ENCODE measurements around a stretch of chr14.

DNA sequence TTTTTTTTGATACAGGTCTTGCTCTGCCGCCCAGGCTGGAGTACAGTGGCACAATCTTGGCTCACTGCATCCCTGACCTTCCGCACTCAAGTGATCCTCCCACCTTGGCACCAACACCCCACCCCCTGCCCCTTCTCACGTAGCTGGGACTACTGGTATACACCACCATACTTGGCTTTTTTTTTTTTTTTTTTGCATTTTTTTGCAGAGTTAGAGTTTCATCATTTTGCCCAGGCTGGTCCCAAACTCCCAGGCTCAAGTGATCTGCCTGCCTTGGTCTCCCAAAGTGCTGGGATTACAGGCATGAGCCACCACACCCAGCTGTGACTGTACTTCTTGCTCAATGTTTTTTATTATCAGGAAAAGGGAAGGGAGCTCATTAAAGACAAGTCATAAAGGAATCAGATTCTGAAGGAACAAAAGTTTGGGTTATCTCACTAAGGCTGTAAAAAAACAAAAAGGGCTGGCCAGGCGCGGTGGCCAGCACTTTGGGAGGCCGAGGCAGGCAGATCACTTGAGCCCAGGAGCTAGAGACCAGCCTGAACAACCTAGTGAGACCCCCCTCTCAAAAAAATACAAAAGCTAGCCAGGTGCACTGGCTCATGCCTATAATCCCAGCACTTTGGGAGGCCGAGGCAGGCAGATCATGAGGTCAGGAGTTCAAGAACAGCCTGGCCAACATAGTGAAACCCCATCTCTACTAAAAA lies 10.2 kb upstream of the CDC42BPB start:
- RRBS = no CpG with 5 or more reads among the region's 7 CpGs

DNA sequence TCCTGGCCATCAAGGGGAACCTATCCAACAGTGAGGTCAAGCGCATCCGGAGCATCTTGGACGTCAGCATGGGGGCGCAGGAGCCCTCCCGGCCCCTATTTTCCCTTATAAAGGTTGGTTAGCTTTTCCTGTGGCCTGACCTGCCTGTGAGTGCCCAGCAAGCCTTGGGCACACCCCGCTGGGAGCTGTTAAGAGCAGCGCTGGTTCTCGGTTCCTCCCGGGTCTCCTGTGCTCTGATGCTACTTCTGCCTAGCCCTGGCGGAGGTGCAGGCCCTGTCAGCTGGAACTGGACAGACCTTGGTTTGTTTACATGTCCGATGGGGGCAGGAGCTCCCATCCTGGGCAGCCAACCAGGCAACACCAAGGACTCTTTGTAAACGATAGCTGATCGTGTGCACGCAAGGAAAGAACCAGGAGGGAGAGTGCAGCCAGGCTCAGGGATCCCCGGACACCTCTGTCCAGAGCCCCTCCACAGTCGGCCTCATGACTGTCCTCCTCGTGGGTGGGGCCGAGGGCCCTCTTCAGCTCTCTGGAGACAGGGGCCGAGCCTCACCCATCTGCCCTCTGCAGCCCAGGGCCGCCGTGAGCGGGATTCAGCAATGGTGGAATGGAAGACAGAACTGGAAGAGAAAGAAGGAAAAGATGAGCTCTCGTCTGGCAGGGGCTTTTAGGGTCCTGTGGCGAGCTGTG lies 12.1 kb downstream of the TNFAIP2 start:
- RRBS = 88% methylated on average over 4 of the region's 24 CpGs

- RRBS = 10% methylated on average over 3 of the region's 28 CpGs
Observed at GRCh38 chr14:103189505-103189791, 66.2 kb downstream of the TNFAIP2 start.

GRCh38 chr14:103208352-103208687 lies 85.1 kb downstream of the TNFAIP2 start:
- RRBS = 0% methylated on average over 1 of the region's 6 CpGs

DNA sequence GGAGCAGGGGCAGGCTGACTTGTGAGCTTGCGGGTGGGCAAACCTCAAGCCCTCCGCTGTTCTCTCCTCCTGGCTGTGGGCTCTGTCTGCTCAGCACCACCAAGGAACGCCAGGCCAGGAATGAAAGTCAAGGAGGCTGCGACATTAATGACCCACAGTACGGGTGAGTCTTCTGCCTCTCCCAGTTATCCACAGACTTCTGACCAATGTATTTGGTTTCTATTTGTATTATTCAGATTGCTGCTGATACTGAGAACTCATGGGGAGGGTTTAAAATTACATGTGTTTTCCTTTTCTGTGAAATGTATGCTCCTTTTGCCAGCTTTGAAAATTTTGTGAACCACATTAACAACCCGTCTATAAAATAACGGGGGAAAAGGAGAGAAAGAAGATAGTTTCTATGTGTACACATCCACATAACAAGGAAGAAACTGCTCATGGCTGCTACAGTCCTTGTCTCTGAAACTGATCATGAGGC lies 86.8 kb downstream of the TNFAIP2 start:
- RRBS = no CpG with 5 or more reads among the region's 7 CpGs

- RRBS = no CpG with 5 or more reads among the region's 9 CpGs
Observed at GRCh38 chr14:103336921-103337551, 3.0 kb downstream of the EIF5 start.

- RRBS = no CpG with 5 or more reads among the region's 7 CpGs
Observed at GRCh38 chr14:103361668-103362223, 23.5 kb upstream of the MARK3 start.

- RRBS = no CpG with 5 or more reads among the region's 6 CpGs
Observed at GRCh38 chr14:103372518-103373078, 12.6 kb upstream of the MARK3 start.

DNA sequence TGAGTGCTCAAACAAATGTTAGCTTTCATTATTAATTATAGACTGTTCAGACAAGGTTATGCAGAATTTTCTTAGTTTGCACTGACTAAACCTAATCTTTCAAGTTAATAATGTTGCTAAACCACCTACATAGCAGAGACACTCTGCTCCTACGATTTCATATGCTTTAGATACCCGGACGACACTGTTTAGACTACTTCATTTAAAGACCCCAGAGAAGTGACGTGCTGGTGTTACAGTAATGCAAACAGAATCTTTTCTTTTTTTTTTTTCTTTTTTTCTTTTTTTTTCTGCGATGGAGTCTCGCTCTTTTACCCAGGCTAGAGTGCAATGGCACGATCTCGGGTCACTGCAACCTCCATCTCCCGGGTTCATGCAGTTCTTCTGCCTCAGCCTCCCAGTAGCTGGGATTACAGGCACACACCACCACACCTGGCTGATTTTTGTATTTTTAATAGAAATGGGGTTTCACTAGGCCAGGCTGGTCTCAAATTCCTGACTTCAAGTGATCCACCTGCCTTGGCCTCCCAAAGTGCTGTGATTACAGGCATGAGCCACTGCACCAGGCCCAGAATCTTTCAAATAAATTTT lies 38.6 kb downstream of the CKB start:
- RRBS = no CpG with 5 or more reads among the region's 9 CpGs

DNA sequence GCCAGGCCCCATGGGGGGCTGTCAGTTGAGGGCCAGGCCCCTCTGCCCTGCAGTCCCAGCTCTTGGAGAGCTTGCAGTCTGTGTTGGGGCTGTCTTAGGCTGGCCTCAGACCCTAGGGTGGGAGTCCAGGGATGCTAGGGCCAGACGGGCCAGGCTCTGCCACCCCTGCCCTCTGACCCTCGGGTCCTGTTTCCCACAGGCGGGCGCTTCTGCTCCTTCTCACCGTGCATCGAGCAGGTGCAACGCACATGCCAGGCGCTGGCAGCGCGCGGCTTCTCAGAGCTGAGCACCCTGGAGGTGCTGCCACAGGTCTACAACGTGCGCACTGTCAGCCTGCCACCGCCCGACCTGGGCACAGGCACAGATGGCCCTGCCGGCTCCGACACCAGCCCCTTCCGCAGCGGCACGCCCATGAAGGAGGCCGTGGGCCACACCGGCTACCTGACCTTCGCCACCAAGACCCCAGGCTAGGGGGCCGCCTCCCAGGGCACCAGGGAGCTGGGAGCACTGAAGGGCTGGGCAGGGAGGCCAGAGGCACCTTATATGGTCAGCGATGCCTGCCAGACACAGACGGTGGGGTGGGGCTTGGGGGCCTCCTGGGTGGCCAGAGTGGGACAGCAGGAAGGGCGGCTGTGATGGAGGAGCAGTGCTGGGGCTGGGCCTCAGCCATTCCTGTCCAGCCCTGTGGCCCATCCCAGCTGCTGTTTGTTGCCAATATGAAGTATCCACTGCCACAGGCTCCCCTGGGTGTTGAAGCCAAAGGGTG lies 5.5 kb downstream of the TRMT61A start:
- RRBS = 94% methylated on average over 7 of the region's 27 CpGs

- RRBS = 91% methylated on average over 1 of the region's 10 CpGs
Observed at GRCh38 chr14:103558132-103558802, 4.2 kb downstream of the BAG5 start.

DNA sequence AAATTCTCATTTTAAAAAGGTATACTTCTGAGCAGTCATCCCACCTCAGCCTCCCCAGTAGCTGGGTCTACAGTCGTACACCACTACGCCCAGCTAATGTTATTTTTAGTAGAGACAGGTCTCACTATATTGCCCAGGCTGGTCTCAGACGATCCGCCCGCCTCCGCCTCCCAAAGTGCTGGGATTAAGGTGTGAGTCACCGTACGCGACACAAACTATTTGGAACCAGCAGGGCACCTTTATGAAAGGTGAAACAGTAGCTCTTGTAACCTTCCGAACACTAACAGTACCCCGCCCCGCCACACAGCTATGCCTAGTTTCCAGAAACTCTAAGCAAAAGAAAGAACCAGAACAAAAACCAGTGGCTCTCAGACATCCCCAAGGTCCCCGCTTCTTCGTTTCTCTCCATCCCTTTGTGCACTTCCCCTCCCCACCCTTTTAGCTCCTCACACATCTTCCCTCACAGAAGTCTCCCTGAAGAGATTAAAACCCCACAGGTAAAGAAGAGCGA lies 1.1 kb downstream of the BAG5 start:
- RRBS = no CpG with 5 or more reads among the region's 15 CpGs

GRCh38 chr14:103594072-103594764 lies 31.5 kb downstream of the COA8 start:
- RRBS = no CpG with 5 or more reads among the region's 17 CpGs

- RRBS = no CpG with 5 or more reads among the region's 1 CpG
Observed at GRCh38 chr14:103630619-103631030, 1.6 kb downstream of the KLC1 start.

DNA sequence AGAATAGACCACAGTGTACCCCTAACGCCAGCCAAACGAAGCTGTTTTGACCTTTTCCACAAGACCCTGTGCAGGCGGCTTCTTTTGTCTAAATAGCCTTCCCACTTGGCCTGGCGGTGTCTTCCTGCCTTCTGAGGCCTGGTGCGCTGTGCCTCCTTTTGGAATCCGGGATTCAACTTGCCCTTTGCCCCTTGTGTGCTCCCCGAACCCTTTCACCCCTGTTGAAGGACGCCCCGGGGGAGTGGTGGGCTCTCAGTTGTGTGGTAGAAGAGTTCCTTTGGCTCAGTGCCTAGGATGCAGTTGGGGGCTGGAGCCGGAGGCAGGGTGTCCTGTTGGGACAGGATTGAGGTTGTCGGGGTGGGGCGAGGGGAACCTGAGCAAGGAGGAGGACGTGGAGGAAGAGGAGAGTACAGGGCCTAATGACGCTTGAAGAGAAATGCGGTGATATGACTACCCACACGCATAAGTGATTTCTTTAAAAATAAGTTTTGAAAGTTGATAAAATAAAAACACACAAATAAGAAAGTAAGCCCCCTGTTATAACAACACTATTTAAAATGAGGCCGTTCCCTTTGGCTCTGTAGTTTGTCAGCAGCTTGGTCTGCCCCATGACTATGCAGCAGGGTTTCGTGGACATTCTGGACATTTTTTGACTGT lies 34.6 kb downstream of the KLC1 start:
- RRBS = 92% methylated on average over 5 of the region's 18 CpGs

DNA sequence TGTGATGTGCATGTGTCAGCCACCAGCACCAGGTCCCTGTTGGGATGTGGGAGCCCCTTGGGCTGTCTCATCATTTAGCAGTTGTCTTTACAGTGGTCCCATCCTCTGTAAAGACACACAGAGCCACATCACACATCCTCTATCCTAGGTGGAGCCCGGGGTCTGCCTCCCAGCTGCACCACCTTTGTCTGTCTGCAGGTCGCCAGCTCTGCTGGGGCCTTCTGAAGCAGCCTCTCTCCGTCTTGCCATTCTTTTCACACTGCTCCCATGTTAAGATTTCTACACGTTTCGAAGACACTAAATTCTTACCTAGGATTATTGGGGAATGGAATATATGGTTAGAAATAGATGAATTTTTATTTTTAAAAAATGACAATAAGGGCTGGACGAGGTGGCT lies 31.7 kb downstream of the XRCC3 start:
- RRBS = no CpG with 5 or more reads among the region's 6 CpGs

GRCh38 chr14:103735500-103735815 lies 19.8 kb downstream of the ZFYVE21 start:
- RRBS = no CpG with 5 or more reads among the region's 7 CpGs

- RRBS = no CpG with 5 or more reads among the region's 8 CpGs
Observed at GRCh38 chr14:103908408-103909018, 12.8 kb downstream of the ATP5MJ start.

DNA sequence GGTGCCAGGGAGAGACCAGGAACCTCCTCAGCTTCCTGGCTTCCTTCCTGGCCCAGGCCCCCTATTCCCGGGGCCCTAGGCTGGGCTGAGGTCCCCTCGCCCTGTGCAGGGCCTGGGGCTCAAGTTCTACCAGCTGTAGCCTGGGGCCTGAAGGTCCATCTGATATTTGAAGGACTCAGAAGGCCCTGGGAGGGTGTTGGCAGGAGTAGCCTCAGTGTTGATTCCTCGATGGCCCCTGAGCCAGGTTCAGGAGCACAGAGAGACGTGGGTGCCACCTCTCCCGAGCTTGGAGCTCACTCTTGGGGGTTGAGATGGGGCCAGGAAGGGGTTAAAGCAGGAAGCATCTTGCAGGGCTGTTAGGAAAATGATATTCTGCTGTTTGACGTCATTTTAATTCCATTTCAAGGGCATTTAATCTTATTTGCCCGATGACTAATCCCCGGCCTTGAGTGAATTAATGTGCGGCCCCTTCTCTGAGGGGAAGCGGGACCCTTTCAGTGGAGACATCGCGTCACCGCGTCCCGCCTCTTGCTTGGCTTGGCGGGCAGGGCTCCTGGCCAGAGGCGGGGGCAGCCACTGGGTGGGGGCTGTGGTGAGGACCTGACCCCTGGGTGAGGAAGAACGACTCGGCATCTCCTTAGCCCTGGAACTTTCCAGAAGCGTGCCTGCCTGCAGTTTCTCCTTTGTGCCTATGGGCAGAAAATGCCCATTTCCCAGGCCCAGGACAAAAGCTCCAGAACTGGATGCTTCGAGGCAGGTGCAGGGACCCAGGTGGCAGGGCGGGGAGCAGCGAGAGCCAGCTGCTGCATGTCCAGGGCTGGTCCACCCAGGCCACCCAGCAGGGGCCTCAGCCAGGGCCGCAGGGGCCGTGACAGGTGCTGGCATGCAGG lies 158.2 kb downstream of the KIF26A start:
- RRBS = no CpG with 5 or more reads among the region's 25 CpGs

- RRBS = no CpG with 5 or more reads among the region's 34 CpGs
Observed at GRCh38 chr14:104389727-104390504, 189.6 kb upstream of the C14orf180 start.